Lower leg skin (tissue), 2 donors: ENCODE measurements around a stretch of chr11.

DNA sequence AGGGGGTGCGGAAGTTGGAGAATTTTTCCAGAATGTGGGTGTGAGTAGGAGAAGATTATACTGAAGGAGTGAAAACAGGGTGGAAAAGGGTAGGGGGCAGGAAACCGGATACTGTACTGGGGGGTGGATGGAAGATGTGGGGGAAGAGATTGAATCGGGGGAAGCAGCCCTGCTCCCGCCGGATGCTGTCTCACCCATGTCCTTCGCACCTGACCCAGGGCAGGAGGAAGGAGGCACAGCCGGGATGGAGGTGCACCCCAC, 3.0 kb upstream of the MCAM start:
- PRO-cap: no peak
- RAMPAGE, long total RNA, 2 experiments: no peak in any of the 2 experiments

DNA sequence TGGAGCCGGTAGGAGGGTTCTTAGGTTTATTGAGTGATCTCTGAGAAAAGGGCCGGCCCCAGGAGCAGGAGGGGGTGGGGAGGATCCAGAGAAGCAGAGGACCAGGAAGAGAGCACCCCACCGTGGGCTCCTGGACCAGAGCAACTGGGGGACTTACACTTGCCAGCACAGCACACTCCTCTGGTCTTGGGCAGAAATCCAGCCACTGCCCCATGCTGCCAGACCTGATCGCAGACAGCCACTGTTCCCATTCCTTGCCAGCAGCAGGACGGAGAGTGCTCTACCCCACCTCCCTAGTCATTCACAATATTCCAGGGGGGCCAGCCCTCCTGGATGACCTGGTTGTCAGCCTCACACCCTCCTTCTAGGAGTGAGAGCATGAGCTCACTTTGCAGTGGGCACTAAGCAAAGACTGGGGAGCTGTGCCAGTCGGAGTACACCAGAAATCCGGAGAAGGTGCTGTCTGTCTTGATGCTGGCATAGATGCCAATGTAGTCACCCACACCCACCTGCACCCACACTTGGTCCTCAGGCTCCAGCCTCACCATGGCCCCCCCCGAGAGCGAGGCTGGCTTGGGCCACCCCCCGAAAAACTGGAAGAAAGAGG, 1.6 kb downstream of the C1QTNF5 start:
- PRO-cap: no peak
- RAMPAGE, long total RNA, 2 experiments: no peak in any of the 2 experiments

GRCh38 chr11:119341383-119341706, 662 bp upstream of the C1QTNF5 start:
- PRO-cap: no peak
- RAMPAGE, long total RNA, 2 experiments: no peak in any of the 2 experiments

DNA sequence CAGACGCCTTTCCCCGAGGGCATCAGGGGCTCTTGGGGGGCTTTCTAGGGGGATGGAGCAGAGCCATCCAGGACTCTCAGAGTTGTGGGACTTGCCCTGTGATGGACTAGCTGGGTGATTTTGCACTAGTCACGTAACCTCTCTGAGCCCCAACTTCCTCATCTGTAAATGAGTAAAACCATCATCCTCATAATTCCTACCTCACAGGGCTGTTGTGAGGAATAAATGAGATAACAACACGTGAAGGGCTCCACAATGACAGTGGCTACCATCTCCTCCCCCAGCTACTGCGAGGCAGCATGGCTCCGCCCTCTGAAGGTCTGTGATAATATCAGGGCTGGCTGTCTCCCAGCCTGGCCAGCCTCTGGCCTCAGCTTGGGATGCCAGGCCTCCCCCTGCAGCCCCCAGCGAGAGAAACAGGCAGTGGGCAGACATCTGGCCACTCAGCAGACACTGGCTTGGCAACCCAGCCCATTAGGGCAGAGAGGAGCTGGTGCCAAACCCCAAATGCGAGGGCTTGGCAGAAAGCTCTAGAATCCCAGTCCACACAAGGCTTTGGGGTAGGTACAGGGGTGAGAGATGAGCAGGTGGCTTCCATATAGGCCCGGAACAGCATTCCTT, 6.7 kb downstream of the USP2 start:
- PRO-cap: no peak
- RAMPAGE, long total RNA, 2 experiments: no peak in any of the 2 experiments

DNA sequence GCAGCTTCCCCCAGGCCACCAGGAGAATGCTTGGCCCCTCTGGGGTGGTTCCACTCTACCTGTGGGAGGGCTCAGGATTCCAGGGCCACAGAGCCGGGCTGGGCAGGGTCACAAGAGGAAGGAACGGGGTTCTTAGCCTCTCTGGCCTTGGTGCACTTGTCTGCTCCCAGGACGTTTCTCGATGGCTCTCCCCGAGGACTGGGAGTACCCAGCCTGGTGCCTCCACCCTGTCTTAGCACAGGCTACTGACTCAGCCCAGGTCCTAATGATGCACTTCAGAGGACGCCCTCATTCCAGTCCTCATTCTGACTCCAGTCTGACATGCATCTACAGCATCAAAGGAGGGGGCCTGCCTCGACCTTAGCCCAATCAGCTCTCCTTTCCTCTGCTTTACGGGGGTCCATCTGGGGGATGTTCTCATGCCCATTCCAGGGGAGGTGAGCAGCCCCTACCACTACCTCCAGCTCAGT, 1.1 kb downstream of the USP2 start:
- PRO-cap: bidirectional peak, plus-strand start at position 303 of the sequence, minus-strand start at position 200 of the sequence
- RAMPAGE, long total RNA, 2 experiments: no peak in any of the 2 experiments

DNA sequence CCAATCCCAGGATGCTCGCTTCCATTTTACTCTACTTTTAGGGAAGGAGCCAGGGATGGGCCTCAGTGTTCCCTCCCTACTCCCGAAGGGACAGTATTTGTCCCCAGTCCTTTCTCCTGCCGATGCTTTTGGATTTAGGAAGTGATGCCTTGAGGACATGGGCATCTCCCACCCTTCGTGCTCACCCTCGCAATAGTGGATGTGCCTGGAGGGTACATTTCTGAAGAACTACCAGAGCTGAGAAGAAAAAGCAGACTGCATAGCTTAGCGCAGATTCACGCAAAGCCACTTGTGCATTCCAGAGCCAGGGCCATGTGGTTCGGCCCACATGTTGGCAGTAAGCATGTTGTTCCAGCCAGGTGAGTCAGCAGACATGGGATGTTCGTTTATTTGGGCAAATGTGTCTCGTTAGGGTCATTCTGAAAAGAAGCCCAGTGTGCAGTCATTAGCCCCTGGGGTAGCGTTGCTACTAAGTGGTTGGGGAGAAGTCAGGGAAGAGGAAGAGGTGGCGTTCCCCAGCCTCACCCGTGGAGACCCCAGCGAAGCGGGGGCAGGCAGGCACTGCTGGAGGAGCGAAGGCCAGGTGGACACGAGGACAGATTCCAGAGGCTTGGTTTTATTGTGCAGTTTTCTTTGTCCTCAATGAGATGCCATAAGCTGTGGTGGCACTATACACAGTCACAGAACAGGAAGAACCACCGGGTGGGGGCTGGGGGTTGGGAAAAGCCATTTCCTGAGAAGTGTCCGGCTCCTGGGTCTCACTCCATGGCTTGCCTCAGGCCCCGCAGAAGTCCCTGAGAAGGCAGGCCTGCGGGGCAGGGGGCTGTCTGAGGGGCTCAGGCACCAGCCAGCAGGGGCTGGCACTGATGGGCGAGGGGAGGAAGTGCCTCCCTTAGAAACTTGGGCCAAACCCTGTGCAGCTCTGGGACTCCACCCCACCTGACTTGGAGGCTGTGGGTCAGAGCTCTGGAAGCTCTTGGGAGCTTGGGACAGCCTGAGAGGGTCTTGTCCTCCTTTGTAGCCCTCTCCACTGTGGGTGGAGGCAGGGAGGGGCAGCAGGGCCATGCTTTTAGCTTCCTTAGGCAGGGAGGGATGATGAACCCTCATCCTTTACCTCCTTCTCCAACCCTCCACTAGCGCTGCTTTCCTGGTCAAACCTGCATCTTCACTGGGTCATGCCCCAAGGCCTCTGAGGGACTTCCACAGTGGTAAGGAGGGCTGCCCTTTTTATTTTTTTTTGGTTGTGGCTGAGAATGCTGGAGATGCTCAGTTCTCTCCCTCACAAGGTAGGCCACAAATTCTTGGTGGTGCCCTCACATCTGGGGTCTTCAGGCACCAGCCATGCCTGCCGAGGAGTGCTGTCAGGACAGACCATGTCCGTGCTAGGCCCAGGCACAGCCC, 4.9 kb downstream of the THY1 start:
- PRO-cap: no peak
- RAMPAGE, long total RNA, 2 experiments: no peak in any of the 2 experiments

GRCh38 chr11:119447357-119448016, 24.5 kb upstream of the THY1 start:
- PRO-cap: no peak
- RAMPAGE, long total RNA, 2 experiments: no peak in any of the 2 experiments

- PRO-cap: unidirectional peak, minus-strand start at chr11:119686639
- RAMPAGE, long total RNA, 2 experiments: no peak in any of the 2 experiments
Observed at GRCh38 chr11:119686308-119687033, 42.5 kb downstream of the NECTIN1 start.

DNA sequence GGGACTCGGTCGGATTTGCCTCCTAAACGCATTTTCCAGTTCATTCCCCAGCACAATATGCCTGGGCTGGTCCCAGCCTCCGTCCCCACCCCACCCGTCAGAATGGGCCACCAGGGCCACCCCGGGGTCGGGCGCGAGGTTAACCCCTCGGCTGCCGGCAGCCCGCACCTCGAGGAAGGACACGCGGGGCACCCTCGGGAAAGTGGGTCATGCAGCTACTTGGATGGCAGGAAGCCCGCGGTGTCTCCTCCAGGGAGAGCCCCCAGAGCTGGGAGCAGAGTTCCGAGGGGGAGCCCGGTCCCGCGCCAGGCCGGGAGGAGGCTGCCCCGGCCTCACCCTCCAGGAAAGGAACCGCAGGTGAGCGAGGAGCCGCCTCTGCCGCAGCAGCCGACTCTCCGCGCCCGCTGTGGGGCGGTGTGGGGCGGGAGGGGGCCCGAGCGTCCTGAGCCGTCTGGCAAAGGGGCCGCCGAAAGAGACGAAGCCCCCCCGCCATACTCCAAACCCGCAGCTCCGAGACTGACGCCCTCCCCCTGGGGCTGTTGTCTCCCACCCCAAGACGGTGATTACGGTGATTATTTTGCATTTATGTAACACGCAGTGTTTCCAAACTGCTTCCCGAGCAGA, 1.3 kb downstream of the NECTIN1 start:
- PRO-cap: no peak
- RAMPAGE, long total RNA, 2 experiments: no peak in any of the 2 experiments

GRCh38 chr11:119739843-119740125, 10.8 kb upstream of the NECTIN1 start:
- PRO-cap: no peak
- RAMPAGE, long total RNA, 2 experiments: no peak in any of the 2 experiments

DNA sequence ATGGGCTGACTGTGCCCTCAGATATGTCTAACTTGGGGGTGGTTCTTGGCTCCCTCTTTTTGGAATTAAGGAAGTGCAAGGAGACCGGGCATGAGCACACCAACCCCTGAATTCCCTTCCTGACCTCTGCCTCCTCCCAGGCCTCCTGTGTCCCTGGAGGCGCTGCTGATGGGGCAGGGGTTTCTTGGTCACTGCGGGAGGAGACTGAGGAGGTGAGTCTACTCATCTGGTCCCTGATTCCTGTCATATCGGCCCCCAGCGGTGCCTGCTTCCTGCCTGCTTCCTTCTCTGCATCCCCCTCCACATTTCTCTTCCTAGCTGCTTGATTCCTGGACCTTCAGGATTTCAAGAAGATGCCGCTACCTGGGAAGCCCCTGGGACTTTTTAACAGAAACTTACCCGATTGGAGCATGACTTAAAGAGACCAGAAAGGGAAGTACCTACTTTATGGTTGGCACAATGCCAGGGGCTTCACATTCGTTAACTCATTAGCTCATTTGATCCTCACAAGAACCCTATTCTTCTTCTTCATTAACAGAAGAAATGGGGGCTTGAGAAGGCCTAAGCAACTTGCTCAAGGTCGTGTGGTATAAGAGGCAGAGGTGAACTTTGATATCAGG, 22.5 kb upstream of the NECTIN1 start:
- PRO-cap: no peak
- RAMPAGE, long total RNA, 2 experiments: no peak in any of the 2 experiments

DNA sequence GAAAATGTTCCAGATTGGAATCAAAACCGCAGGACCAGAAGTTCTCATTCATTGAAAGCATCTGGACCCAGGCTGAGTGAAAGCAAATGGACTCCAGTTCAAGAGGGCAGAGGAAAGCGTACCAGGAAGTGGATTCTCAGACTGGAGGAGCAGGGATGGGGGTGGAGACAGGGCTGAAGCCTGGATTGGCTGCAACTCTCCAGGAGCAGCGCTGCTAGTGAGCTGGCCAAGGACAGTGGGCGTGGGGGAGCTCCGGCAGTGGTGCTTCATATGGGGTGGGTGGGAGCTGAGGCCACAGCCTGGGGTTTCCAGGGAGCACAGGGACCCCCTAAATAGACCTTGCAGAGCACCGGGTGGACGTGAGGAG, 103.6 kb upstream of the NECTIN1 start:
- PRO-cap: no peak
- RAMPAGE, long total RNA, 2 experiments: no peak in any of the 2 experiments

DNA sequence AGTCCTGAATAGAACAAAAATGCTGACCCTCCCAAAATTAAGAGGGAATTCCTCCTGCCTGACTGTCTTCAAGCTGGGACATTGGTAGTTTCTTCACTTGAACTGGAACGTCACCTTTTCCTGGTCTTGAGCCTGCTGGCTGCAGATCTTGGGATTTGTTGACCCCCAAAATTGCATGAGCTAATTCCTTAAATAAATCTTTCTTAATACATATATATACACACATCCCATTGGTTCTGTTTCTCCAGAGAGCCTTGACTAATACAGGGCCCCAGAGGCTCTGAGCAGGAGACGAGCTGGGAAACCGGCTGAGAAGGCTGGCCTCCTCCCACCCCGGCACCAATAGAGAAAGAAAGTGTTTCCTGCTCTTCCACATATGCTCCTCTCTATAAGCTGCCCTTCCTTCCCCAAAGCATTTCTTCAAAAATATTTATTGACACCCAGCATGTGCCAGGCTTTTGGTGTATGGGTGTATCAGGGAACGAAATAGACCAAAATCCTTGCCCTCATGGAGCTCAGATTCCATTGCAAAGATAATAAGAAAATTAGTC, 46.1 kb downstream of the TRIM29 start:
- PRO-cap: no peak
- RAMPAGE, long total RNA, 2 experiments: no peak in any of the 2 experiments

- PRO-cap: no peak
- RAMPAGE, long total RNA, 2 experiments: start-site peak on the plus strand in 1 of 2 experiments, at chr11:120111992-120112049 at its widest, 12 reads per replicate; start-site peak on the minus strand in 2 of 2 experiments, at chr11:120111595-120112104 at its widest, 677 reads per replicate
Observed at GRCh38 chr11:120111717-120112161, 26.2 kb downstream of the TRIM29 start.

GRCh38 chr11:120188837-120189277, 22.0 kb upstream of the OAF start:
- PRO-cap: no peak
- RAMPAGE, long total RNA, 2 experiments: no peak in any of the 2 experiments

- PRO-cap: no peak
- RAMPAGE, long total RNA, 2 experiments: no peak in any of the 2 experiments
Observed at GRCh38 chr11:120211234-120211948, 559 bp downstream of the OAF start.

DNA sequence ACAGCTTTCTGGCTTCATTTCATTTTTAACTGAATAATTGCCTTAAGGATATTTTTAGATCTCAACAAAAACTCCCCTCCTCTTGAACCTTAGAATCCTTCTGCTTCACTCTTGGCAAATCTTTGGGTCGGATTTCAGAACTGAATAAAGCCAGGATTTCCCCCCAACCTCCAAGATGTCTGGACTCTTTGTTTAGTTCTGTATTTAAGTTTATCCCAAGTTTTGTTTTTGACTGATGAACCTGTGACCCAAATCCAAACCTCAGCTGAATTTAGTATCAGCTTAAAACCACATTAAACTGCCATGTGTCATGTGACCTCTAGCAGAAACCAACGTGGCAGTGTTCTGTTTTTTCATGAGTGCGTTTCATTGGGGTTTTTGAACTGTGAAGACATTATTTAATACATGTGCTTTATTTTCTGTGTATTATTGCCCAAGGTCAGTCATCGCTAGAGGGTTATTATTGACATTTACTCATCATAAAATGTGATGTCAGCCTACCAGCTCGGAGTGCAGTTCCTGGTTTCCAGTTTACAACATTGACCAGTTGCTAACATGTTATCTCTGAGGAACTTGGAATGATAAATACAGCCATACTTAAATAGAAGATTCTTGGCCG, 1.7 kb downstream of the TLCD5 start:
- PRO-cap: no peak
- RAMPAGE, long total RNA, 2 experiments: no peak in any of the 2 experiments

GRCh38 chr11:120337310-120337893, 1.2 kb downstream of the ARHGEF12 start:
- PRO-cap: no peak
- RAMPAGE, long total RNA, 2 experiments: no peak in any of the 2 experiments

- PRO-cap: no peak
- RAMPAGE, long total RNA, 2 experiments: no peak in any of the 2 experiments
Observed at GRCh38 chr11:120372233-120372462, 35.9 kb downstream of the ARHGEF12 start.

GRCh38 chr11:120431651-120432019, 79.9 kb upstream of the GRIK4 start:
- PRO-cap: no peak
- RAMPAGE, long total RNA, 2 experiments: no peak in any of the 2 experiments